ENCODE measurements around a stretch of chr9.

DNA sequence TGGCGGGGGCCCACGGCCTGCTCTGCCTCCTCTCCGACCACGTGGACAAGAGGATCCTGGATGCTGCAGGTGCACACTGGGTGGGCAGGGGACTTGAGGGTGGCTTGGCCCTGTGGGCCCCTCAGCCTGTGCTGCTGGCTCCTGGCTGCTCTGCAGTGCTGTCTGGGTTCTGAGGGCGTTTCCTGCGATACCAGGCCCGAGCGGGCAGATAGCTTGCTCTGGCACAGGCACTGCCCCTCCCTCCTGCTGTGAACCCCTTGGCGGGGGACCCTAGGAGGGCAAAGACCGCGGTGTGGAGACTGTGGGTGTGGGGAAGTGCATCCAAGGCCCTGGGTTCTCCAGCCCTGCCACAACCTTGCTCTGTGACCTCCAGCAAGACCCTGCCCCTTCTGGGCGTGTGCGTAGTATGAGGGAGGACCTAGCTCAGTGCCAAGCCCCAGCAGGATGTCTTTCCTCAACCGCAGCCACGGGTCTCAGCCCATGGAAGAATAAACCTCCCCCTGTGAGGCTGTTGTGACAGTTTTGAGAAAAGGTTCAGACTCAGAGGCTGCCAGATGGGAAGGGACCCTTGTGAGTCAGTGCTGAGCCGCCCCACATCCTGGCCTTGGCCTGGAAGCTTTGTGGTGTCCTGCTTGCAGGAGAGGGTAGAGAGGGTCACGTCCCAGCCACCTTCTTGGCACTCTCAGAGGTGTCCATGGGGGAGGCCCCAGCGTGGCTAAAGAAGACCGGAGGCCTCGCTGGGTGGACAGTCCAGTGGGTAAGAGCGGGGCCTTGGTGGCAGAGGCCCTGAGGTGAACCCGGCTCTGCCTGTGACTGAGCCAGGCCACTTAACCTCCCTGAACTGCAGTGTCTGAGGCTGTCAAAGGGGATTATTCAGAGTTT, 2.7 kb downstream of the GRHPR start:
- RAMPAGE, long total RNA, result no peak
- RRBS, result 93% methylated on average over 4 of the region's 22 CpGs

GRCh38 chr9:37502422-37502674, 16.6 kb downstream of the POLR1E start:
- RAMPAGE, long total RNA, result no peak
- RRBS, result no CpG with 5 or more reads among the region's 1 CpG

DNA sequence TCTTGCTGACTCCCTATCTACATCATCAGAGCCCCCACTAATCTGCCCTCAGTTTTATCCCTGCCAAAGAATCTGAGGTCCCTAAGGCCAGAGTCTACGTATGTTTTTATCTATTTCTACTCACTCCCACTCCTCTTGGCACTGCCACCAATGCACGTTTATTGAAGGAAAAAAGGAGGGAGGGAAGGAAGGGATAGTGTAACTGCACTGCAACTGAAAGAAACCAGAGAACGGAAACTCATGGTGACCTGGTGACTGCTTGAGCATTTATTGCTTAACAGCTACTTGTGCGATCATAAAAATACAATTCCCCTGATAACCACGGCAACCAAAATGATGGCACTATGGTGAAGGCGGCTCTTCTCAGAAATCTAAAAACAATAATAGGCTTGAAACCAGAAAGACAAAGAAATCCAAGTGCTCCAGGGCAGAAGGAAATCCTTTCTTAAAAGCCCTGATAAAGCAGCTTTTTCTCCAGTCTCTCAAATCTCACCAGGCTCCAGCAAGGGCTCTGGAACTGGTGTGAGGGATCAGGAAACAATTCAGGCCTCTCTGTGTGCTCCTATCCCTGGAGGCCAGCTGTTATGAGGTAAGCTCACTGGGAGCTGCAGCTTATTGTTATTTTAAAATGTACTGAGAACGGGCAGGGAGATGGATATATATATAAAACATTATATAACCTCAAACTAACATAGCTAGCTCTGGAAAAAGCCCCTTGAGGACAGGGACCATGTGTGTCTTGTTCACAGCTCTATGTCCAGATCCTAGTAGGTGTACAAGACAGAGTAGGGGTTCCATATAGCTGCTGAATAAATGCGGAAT, 1.9 kb downstream of the FBXO10 start:
- RAMPAGE, long total RNA, result no peak
- RRBS, result no CpG with 5 or more reads among the region's 8 CpGs

DNA sequence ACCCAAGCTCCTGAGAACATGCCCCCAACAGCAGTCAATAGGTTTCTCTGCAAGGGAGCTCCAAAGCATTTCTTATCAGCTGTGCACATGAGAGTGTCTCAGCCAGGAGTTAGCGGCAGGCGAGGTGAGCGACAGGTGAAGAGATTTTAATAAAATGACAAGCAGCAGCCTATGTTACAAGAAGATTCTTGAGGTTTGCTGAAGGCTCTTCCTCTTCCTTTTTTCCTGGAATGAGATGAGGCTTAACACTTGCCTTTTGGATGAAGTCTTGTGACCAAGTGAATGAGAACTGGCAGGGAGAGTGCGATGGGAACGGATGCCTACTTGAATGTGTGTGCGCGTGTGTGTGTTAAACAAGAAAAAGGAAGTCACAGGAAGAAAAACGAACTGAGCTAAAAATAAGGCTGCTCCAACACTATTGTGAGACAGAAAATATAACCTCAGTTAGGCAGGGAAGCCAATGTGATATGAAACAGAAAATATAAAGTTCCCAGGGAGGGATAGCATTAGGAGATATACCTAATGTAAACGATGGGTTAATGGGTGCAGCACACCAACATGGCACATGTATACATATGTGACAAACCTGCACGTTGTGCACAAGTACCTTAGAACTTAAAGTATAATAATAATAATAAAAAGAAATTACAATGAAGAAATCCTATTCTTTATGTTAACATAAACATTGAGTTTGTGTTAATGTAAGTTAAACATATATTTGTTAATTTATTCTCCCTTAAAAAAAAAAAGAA, 75.9 kb downstream of the SHB start:
- RAMPAGE, long total RNA, result no peak
- RRBS, result no CpG with 5 or more reads among the region's 10 CpGs

- RAMPAGE, long total RNA, result no peak
- RRBS, result no CpG with 5 or more reads among the region's 15 CpGs
Observed at GRCh38 chr9:37997611-37998362, 71.2 kb downstream of the SHB start.

DNA sequence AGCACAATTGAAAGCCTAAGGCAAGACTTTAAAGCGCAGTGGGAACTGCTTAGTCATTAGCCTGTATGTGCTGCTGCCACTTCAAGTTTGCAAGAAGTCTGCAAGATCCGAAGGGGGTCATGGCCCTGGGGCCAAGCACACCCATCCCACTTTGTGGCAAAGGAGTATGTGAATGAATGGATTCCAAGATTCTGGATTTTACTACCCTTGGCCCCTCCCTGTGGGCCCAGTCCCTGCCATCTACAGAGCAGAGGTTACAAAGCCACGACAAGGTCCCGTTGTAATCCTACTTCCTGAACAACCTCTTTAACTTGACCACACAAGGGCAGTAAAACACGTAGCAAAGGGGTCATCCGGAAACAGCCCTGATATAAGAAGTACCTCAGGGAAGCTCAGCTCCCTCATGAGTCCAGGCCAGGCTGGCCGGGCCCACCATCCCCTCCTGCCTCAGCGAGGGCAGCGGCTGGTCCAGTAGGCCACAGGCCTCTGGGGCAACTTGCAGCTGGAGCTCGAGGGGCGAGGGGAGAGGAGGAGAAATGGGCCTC, 29.6 kb downstream of the SHB start:
- RAMPAGE, long total RNA, result no peak
- RRBS, result 33% methylated on average over 2 of the region's 11 CpGs

- RAMPAGE, long total RNA, result no peak
- RRBS, result 1% methylated on average over 4 of the region's 73 CpGs
Observed at GRCh38 chr9:38621839-38622916, 1.8 kb upstream of the ANKRD18A start.

GRCh38 chr9:40578035-40578546, 550.4 kb downstream of the FOXD4L6 start:
- RAMPAGE, long total RNA, result no peak
- RRBS, result no CpG with 5 or more reads among the region's 1 CpG

GRCh38 chr9:40584033-40584889, 544.2 kb downstream of the FOXD4L6 start:
- RAMPAGE, long total RNA, result no peak
- RRBS, result no CpG with 5 or more reads among the region's 113 CpGs

DNA sequence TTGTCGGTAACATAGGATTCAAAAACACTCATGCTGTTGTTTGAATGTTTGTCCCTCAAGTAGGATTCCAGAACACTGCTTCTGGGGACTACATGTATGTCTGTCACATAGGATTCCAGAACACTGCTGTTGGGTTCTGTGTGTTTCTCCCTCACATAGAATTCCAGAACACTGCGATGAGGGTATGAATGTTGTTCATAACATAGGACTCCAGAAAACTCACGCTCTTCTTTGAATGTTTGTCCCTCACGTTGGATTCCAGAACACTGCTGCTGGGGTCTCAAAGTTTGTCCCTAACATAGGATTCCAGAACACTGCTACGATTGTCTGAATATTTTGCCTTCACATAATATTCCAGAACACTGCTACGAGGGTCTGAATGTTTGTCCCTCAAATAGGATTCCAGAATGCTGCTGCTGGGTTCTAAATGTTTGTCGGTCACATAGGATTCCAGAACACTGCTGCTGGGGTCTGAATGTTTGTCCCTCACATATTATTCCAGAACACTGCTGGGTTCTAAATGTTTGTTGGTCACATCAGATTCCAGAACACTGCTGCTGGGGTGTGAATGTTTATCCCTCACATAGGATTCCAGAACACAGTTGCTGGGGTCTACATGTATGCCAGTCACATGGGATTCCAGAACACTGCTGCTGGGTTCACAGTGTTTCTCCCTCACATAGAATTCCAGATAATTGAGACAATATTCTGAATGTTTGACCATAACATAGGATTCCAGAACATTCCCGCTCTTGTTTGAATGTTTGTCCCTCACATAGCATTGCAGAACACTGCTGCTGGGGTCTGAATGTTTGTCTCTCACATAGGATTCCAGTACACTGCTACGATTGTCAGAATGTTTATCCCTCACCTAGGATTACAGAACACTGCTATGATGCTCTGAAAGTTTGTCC, 202.1 kb downstream of the FOXD4L6 start:
- RAMPAGE, long total RNA, result no peak
- RRBS, result no CpG with 5 or more reads among the region's 9 CpGs

GRCh38 chr9:41358192-41358618, 169.1 kb upstream of the ZNG1F start:
- RAMPAGE, long total RNA, result no peak
- RRBS, result no CpG with 5 or more reads among the region's 29 CpGs

- RAMPAGE, long total RNA, result no peak
- RRBS, result no CpG with 5 or more reads among the region's 28 CpGs
Observed at GRCh38 chr9:41652046-41652626, 463.0 kb upstream of the ZNG1F start.

- RAMPAGE, long total RNA, result no peak
- RRBS, result no CpG with 5 or more reads among the region's 4 CpGs
Observed at GRCh38 chr9:41740987-41741244, 388.3 kb downstream of the CNTNAP3B start.

DNA sequence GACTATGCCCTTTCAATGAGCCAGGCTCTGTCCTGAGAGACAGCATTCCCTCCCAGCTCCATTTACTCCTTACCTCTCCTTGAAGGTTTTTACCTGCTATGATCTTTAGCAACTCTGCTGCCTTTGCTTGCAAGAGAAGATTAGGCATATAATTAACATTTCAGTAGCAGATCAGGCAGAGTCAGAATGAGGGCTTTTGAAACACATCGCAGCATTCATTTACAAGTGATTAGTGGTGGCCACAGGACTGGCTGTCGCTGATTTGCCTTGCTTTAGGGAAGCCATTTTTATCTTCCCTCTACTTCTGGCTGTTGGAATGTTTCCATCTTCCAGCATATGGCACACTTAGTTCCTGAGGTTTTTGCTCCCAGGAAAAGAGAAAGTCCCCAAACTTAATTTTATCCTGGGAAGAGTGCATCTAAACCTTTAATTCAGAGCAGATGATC, 124.0 kb downstream of the SPATA31A6 start:
- RAMPAGE, long total RNA, result no peak
- RRBS, result no CpG with 5 or more reads among the region's 2 CpGs

DNA sequence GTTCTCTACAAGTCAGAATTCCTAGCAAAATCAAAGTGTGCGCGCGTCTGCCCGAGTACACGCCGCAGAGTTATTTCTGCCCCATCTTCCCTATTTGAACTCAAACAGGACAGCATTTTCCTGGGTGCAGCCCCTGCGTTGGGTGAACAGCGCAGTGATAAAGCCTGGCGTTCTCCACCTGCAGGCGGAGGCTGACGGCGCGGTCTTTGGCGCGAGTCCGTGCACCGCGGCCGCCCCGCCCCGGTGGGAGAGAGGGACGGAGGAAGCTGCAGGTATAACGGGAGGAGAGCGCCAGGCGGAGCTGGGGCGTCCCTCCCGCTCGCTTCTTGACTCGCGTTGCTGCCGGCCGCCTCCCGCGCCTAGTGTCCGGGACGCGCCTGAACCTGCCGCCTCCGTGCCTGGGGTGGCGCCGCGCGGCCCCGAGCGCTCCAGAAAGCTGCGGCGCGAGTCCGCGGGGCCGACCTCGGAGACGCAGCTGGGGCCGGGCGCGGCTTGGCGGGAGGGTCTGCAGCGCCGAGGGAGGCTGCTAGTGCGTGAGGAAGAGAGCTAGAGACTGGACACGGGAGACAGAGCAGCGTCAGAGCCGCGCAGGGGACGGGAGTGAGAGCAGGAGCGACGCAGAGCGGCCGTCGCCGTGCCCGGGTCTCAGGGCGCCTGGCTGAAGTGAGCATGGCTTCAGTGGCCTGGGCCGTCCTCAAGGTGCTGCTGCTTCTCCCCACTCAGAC, 140.6 kb downstream of the SPATA31A7 start:
- RAMPAGE, long total RNA, result no peak
- RRBS, result no CpG with 5 or more reads among the region's 74 CpGs

- RAMPAGE, long total RNA, result no peak
- RRBS, result no CpG with 5 or more reads among the region's 9 CpGs
Observed at GRCh38 chr9:61555059-61555345, 365.2 kb downstream of the SPATA31A7 start.

DNA sequence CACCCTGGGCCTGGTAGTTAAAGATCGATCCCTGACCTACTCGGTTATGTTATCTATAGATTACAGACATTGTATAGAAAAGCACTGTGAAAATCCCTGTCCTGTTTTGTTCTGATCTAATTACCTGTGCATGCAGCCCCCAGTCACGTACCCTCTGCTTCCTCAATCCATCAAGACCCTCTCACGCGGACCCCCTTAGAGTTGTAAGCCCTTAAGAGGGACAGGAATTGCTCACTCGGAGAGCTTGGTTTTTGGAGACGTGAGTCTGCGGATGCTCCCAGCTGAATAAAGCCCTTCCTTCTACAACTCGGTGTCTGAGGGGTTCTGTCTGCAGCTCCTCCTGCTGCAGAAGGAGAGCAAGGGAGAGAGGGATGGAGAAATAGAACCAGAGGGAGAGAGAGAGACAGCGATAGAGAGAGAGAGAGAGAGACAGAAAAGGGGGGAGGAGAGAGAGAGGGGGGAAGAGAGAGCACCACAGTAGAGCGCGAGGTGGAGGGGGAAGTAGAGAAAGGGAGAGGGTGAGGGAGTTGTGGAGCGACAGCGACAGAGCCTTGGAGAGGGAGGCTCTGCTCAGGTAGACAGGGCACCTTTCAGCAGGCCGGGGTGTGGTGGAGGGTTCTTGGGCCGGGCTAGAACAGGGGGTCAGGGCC, 1611.2 kb downstream of the SPATA31A7 start:
- RAMPAGE, long total RNA, result no peak
- RRBS, result no CpG with 5 or more reads among the region's 16 CpGs

DNA sequence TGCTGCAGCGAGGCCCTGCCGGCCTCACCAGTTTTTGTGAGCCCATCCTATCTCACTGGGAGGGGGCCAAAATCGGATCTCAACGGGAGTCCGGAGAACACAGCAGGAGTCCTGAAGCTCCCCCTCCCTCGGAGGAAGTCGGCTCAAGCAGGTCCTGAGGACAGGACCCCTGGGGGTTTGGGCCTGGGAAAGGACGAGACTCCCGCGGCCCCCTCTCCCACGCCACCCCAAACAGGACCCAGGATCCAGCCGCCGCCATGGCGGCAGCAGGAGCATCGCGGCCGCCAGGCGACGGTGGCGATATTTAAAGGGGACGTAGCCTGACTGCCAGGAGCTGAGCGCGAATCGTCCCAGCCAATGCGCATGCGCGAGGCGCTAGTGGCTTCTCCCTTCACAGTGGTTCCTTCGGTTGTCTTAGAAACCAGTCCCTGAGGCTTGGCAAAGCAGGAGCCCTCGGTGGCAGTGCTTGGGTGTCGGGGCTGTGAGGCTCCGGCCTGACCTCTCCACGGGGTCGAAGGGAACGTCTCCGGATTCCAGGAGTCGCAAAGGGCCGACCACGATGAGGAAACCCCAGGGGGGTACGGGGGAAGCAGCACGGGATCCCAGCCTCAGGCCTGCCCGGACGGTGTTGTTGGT, 101.7 kb upstream of the FOXD4L5 start:
- RAMPAGE, long total RNA, result no peak
- RRBS, result no CpG with 5 or more reads among the region's 43 CpGs

DNA sequence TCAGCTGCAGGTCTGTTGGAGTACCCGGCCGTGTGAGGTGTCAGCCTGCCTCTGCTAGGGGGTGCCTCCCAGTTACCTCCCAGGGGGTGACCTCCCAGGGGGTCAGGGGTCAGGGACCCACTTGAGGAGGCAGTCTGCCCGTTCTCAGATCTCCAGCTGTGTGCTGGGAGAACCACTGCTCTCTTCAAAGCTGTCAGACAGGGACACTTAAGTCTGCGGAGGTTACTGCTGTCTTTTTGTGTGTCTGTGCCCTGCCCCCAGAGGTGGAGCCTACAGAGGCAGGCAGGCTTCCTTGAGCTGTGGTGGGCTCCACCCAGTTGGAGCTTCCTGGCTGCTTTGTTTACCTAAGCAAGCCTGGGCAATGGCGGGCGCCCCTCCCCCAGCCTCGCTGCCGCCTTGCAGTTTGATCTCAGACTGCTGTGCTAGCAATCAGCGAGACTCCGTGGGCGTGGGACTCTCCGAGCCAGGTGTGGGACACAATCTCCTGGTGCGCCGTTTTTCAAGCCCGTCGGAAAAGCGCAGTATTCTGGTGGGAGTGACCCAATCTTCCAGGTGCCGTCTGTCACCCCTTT, 22.2 kb upstream of the FOXD4L4 start:
- RAMPAGE, long total RNA, result no peak
- RRBS, result no CpG with 5 or more reads among the region's 18 CpGs

DNA sequence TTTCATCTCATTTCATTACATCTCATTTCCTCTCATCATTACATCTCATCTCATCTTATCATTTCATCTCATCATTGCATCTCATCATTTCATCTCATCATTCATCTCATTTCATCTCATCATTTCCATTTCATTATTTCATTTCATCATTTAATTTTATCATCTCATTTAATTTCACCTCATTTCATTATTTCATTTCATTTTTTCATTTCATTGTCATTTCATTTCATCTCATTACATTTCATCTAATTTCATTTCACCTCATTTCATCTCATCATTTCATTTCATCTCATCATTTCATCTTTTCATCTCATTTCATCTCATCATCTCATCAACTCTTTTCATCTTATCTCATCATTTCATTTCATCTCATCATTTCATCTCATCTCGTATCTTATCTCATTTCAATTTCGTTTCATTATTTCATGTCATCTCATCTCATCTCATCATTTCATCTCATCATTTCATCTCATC, 75.0 kb downstream of the FOXD4L4 start:
- RAMPAGE, long total RNA, result no peak
- RRBS, result no CpG with 5 or more reads among the region's 2 CpGs